Mammary microvascular endothelial cell (primary cell): ENCODE measurements around a stretch of chr6.

- RAMPAGE, long total RNA: no peak
Measured at GRCh38 chr6:39932891-39933602, 1.2 kb downstream of the MOCS1 start.

GRCh38 chr6:40930552-40931000 lies 108.4 kb downstream of the UNC5CL start:
- RAMPAGE, long total RNA: no peak

GRCh38 chr6:41049446-41049915 lies 3.5 kb upstream of the APOBEC2 start:
- RAMPAGE, long total RNA: no peak

- RAMPAGE, long total RNA: no peak
Measured at GRCh38 chr6:41071354-41071766, 796 bp downstream of the OARD1 start.

- RAMPAGE, long total RNA: start-site peak on the minus strand at chr6:41071829-41071934, 34 and 7 reads in 2 replicates
Measured at GRCh38 chr6:41071767-41072180, 382 bp downstream of the OARD1 start.

DNA sequence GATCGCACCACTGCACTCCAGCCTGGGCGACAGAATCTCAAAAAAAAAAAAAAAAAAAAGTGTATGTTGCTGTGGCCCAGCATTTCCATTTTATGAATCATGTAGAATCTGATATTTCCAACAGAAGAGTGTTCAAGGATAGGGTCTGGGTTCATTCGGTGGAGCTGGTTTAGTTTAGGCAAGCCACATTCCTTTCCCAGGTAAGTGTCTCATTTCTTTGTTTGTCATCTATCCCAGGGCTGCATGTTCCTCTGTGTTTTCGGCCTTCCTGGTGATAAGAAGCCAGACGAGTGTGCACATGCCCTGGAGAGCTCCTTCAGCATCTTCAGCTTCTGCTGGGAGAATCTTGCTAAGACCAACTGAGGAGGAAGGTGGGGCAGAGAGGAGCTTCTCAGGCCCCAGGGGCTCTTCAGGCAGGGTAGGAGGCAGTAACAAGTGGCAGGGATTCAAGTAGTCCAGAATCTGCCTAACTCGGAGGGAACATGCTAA lies 38.3 kb downstream of the NFYA start:
- RAMPAGE, long total RNA: no peak

DNA sequence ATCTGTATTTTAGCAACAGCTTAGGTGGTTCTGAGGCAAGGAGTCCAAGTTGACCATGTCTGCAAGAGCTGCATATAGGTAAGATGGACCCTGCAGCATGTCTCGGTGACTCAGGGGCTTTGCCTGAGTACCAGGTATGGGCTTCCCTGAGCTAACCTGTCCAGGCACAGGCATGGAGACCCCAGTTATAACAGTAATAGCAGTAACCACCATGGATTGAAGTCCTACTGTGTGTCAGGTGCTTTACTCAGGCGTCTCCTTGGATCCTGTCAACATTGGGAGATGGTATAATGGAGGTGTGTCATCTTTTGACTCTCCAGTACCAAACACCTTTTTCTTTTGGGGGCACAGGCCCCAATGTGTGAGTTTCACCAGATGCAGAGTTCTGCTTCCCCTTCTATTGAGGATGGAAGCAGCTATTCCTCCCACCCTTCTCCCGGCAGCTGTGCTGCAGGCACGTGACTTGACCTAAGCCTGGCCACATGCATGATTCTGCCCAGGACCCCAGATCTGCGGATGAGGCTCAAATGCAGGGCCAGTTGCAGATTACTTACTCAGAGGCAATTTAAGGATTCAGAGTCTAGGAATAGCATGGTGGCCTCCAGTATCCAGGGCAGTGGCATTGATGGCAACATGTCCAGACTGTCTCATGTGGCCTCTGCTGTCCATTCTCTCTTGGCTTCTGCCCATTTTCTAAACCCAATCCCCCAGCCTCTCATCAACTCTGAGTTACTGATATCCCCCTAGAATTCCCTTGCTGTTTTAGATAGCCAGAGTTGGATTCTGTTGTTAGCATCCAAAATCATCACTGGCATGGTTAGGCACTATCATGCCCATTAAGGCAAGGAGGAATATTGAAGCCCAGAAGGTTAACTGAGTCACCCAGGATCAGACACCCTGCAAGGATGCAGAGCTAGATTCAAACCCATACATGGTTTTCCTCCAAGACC lies 13.6 kb downstream of the TREM1 start:
- RAMPAGE, long total RNA: no peak

DNA sequence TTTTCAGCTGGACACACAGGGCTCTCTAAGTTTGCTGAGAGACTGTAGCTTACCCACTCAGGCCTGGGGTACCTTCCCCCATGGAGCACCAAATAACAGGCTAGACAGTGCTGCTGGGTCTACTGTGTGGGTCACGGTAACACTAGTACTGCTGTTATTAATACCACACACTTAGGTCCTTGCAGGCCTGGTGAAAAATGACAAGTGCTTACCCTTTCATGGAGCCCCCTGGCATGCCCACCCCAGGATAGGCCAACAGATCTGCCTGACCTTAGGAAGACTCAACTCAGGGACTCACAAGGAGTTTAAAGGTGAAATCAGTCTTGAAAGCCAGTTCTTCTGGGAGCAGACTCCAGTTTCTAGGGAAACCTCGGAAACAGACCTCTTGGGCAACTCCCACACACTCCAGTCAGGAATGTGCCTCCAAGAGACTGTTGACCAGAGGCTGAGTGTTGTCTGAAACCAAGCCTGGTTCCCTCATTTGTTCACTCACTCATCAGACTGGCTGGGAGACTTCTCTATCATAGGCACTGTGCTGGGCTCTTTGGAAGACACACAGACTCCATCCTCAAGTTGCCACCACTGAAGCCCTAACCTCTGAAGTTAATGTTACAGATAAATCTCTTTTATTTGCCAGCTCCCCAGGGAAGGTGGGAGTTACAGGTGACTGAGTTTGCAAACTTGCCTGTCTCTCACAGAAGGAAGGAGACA lies 1.8 kb downstream of the TREM1 start:
- RAMPAGE, long total RNA: no peak

DNA sequence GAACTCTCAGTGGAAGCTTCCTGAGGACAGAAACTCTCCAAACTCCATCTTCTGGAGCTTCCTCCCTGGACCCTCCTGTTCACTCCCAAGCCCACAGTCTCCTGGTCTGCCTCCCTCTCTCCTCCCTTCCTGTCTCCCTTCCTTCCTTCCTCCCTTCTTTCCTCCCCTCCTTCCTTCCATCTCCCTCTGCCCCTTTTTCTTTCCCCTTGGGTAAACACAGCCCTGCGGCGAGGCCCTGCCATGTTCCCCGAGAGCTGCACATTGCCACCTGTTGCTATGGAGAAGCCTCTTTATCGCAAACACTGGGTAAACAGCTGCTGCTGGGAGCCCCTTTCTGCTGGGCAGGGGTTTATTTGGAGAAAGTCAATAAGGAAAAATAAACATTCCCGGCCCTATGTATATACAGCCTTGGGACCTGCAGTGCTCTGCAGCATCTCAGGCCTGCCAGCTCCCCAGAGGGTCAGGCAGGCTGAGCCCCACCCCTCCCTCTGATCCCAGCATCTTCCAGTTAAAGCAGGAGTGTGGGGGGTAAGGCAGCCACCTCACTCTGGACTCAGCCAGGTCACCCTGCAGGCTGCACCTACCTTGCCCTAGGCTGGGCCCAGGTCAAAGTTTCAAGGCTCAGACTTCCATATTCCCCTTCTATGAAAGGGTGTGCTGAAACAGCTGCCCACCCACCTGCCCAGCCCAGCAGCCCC lies 89.4 kb upstream of the FOXP4 start:
- RAMPAGE, long total RNA: no peak

DNA sequence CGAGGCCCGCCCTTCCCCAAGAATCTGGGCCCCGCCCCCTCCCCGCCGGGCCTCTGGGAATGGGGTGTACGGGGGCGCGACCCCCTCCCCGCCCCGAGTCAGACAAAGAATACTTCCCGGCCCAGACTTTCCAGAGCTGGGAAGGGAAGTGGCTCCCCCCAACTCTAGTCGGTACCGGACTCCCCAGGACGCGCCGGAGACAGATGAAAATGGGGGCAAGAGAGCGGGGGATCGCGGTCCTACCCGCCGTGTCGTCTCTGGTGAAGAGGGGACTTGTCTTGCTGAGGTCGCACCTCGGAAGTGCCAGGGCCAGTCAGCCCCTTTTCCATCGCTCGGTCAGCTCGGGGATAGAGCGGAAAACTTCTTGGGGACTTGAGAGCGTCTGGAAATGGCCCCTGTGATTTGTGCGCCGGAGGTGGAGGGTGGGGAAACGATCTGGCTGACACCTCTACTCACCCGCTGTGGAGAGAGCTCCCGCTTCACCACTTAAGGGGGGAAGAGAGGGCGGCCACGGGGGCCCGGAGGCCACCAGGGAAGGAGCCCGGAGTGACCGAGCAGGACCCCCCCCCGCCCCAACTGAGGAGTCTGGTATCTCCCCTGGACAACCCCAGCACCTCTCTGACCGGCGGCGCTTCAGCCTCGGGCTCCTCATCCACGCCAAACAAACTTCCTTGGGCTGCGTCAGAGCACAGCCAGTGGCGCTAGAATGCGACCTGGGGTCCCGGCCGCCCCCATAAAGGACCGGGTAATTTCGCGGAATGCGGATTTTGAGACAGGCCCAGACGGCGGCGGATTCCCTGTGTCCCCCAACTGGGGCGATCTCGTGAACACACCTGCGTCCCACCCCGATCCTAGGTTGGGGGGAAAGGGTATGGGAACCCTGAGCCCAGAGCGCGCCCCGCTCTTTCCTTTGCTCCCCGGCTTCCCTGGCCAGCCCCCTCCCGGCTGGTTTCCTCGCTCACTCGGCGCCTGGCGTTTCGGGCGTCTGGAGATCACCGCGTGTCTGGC lies 1.3 kb downstream of the FOXP4 start:
- RAMPAGE, long total RNA: no peak

GRCh38 chr6:41584591-41585371 lies 38.6 kb downstream of the FOXP4 start:
- RAMPAGE, long total RNA: no peak

- RAMPAGE, long total RNA: no peak
Measured at GRCh38 chr6:41599126-41600349, 38.7 kb upstream of the MDFI start.

- RAMPAGE, long total RNA: no peak
Measured at GRCh38 chr6:41636798-41637291, 1.4 kb upstream of the MDFI start.

DNA sequence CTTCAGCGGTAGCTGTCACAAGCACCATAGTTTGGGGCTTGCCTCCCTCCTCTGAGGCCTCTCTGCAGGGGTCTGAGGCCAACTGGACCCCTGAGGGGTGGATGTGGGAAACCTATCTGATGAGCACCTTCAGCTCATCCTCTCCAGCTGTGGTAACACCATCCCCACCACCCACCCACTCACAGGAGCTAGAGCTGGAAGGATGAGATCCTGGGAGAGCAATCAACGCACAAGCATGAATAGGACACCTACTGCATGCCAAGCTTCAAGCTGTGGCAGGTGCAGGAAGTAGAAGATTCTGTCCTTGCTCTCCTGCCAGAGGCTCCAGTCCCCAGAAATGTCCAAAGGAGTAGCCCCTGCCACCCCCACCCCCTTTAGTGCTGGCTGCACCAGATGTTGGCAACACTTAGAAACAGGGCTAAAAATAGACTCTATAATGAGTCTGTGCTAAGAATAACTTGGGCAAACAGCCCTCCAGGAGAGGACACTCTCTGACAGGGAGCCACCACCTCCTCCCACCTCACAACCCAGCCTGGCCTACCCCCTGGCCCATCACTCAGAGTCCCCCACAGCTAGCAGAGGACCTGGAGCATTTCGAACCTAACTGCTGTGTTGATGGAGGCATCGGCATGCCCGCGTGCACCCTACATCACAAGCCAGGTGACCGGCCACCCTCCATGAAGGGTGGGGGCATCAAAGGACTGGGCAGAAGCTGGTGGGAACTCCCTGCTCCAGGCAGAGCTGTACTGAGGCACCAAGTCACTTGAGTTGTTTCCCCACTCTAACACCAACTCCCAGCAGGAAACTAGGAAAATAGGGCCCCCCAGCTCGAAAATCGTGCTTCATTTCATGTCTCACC lies 18.9 kb downstream of the TFEB start:
- RAMPAGE, long total RNA: no peak

GRCh38 chr6:41719630-41720328 lies 15.6 kb downstream of the TFEB start:
- RAMPAGE, long total RNA: no peak

DNA sequence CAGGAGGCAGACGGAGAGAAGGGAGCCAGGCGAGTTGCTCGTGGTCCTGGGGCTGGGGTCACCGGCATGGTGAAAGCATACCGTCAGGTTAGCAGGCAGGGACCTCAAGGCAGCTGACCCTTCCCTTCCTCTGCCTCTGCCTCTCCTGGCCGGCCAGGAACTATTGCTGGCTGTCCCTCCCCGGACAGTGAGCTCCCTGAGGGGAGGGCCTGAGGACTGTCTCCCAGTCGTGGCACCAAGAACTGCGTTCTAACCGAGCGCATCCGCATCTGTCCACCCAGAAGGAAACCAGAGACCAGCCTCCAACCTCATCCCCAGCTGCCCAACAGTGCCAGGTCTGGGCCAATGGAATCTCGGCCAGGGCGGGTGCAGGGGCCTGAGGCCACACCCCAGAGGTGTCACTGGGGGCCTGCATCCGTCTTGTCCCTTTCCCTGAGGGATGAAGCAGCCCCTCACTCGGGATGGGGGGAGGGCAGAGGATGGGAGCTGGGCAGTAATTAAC lies 1.8 kb downstream of the TFEB start:
- RAMPAGE, long total RNA: no peak

DNA sequence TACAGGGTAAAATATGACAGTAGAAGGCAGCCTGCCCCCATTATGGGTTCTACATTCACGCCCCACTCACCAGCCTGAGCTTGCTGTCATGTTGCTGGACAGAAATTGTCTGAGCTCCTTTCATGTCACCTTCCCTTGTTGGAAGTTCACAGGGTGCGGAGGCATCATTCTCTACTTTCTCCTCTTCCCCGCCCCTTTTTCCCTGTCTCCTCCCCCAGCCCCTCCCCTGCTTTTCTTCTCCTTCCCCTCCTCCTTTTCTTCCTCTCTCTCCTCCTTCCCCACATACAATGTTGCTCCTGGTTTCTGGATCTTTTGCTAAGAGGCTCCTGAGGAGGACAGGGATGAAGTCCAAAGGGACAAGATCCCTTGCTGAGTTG lies 656 bp upstream of the TFEB start:
- RAMPAGE, long total RNA: no peak

GRCh38 chr6:42022603-42023034 lies 27.7 kb upstream of the TAF8 start:
- RAMPAGE, long total RNA: no peak

GRCh38 chr6:42028034-42029046 lies 22.0 kb upstream of the TAF8 start:
- RAMPAGE, long total RNA: no peak

DNA sequence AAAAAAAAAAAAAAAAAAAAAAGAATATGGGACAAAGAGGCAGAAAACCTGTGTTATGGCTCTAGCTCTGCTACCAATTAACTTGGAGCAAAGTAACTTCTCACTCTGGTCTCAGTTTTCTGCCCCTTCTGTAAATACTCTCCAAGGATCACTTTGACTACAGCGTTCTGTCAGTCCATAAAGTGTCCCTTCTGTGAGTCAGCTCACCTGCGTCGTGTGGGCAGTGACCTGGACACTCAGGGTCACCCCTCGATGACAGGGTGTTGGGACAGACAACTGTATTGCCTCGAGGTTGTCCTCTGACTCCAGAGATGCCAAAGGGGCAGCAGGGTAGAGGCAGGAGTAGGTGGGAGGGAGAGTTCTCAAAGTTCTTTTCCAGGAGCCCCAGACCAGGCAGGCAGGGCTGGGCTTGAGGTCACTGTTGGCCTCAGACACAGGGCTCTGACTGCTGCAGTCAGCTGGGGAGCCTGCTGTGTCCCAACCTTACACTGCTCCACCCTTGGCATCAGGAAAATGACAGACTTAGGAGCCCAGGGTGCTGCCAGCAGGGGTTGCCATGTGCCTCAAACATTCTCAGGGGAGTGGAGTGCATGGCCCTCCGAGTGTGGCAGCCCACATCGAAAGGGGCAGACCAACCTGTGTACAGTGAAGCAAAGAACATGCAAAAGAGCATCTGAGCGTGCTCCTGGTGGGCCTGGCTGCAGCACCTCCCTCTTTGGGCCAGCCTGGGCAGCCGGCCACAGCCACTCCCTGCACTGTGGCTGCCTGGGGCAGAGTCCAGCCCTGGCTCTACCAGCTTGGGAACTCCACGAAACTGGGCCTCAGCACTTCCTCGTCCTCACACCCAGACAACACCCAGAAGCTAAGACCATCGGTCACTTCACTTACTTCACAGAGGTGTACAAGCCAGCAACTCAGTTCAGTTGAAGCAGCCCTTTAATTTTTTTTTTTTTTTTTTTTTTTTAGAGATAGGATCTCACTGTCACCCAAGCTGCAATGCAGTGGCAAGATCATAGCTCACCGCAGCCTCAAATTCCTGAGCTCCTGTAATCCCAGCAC lies 24.2 kb downstream of the C6orf132 start:
- RAMPAGE, long total RNA: no peak